ENCODE measurements around the genes CPD, GOSR1, RNF135 and COPRS.

- RRBS: 2% methylated on average over 16 of the region's 62 CpGs
Observed at GRCh38 chr17:30378626-30379236, at the start of gene CPD. Gene CPD (plus strand): TSS chr17:30378927.

- RRBS: no CpG with 5 or more reads among the region's 1 CpG
Observed at GRCh38 chr17:30423315-30423865, 44.7 kb downstream of the CPD start.

DNA sequence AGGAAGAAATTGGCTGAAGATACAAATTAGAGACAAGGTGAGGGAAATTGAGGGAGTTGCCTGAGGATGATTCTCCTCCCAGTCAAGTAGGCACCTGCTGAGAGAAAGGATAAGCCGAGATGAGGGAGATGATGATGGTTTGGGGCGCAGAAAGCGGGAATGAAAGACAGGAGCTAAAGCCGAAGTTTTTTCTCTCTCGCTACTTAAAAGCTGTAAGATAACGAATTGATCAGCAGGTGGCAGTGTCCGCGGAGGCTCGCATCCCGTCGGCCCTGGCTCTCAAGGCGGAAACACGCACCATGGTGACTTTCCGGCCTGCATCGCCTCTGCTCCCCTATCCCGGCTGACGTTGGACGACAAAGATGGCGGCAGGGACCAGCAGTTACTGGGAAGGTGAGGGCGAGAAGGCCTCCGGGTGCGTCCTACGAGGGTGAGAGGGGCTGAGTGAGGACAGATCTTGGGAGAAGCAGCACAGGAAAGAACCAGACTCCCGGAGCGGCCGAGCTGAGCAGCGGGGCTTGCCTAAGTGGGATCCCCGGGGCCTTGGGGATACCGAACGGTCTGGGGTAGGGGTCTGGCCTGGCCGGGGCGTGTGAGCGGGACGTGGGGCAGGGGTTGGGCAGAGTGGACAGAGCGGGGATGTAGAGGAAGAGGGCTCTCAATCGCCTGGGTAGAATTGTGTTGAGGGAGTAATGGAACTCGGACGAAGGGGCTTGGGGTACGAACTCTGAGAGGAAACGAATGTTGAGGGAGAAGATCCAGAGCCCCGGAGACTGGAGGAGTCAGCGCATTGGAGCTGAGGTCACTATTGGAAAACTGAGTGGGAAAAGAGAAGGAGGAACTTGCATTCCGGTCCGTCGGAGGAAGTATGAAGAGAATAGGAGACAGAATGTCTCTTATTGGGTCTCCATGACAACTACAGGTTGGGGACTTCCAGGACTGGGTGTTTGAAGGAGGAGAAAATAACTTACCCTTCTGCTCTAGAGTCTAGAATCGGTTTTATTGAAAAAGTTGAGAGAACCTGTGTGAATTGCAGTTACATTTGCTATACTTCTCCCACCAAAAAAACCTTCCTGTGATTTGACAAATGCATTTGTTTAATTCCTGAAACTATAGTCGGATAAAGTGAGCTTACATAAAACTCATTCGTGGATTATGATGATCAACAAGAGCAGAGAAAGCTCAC, at the start of gene GOSR1:
TSS of gene GOSR1 (plus strand) at position 337 of the 1,186 bp plus-strand sequence.
- RRBS: 2% methylated on average over 19 of the region's 48 CpGs

DNA sequence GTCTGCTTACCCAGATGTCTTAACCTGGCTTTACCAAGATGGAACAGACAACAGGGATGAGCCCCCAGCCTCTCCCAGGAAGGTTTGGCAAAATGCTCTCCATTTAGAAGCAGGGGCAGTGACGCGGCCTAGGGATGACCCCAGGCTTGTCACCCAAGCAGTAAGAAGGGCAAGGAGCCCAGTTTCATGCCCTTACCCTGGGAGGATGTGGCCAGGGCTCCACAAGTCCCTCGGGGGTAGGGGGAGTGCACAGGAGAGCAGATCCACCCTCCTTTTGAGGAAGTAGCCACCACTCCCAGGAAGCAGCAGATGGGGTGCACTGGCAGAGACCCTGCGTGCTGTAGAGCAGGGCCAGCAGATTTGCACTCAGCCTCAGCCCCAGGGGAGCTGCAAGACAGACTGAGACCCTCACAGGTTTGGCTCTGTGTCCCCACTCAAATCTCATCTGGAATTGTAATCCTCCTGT, 73.7 kb downstream of the GOSR1 start:
- RRBS: no CpG with 5 or more reads among the region's 4 CpGs

GRCh38 chr17:30709173-30710033, 115.1 kb downstream of the CRLF3 start:
- RRBS: 0% methylated on average over 7 of the region's 106 CpGs

DNA sequence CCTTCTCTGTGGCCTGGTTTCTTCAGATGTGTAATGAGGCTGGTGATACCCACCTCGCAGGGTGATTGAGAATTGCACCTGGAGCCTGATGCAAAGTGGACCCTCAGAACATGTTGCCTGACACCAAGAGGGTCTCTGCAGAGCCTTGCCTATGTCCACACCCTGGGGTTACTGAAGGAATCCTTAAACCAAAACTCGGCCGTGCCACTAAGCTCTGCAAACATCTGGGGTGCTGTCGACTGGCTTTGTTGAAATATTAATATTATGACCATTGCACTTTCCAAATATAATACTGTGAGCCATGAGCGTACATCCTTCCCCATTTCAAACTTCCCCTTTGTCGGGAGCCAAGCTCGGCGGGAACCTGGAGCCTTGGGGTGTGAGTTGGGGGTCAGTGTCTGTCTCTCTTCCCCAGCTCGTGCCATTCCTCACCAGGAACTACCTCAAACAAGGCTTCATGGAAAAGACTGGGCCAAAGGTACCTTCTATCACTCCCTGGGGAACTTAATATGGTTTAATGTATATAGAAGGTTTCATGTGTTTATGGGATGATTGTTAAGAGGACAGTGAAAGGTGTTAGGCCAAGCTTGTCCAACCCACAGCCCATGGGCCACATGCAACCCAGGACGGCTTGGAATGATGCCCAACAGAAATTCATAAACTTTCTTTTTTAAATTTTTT, 17.8 kb upstream of the RNF135 start:
- RRBS: no CpG with 5 or more reads among the region's 10 CpGs

DNA sequence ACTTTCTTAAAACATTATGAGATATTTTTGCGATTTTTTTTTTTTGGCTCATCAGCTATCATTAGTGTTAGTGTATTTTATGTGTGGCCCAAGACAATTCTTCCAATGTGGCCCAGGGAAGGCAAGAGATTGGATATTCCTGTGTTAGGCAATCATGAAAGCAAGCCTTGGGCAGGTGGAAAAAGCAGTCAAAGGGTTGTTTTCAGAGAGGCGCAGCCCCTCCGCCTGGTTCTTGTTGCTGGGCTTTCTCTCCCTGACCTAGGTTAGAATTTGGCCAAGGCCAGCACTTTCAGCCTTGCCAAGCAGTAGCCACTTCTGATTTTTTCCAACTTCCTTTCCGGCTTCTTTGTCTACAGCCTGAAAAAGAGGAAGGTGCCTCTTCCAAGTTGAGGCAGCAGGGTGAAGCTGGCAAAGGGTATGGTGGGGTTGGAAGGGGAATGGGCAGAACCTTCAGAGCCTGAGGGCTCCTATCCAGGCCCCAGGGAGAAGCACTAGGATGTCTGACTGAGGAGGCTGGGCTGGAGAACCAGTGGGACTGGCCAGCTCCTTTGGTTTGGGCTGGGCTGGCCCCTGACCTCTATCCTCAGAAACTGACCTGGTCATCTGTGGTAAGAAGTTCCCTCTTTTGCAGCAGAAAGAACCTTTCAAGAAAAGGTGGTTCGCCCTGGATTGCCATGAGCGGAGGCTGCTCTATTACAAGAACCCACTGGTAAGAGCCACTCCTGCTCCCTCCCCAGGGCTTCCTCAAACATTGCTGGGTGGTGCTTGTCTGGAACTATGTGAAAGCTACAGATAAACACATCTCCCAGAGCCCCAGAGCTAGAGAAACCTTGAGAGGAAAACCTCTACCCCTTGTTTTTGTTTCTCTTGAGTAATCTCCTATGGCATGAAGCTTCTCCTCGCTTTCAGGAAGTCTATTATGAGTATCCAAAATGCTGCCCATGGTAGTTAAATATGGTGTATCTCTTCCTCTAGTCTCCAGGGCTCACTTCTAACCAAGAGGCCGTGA, 16.7 kb upstream of the RNF135 start:
- RRBS: no CpG with 5 or more reads among the region's 8 CpGs

- RRBS: 2% methylated on average over 6 of the region's 74 CpGs
Observed at GRCh38 chr17:30970805-30971663, at the start of gene RNF135. Gene RNF135 (plus strand): TSS chr17:30971039.

- RRBS: no CpG with 5 or more reads among the region's 3 CpGs
Observed at GRCh38 chr17:31128298-31128680, 33.5 kb downstream of the NF1 start.

DNA sequence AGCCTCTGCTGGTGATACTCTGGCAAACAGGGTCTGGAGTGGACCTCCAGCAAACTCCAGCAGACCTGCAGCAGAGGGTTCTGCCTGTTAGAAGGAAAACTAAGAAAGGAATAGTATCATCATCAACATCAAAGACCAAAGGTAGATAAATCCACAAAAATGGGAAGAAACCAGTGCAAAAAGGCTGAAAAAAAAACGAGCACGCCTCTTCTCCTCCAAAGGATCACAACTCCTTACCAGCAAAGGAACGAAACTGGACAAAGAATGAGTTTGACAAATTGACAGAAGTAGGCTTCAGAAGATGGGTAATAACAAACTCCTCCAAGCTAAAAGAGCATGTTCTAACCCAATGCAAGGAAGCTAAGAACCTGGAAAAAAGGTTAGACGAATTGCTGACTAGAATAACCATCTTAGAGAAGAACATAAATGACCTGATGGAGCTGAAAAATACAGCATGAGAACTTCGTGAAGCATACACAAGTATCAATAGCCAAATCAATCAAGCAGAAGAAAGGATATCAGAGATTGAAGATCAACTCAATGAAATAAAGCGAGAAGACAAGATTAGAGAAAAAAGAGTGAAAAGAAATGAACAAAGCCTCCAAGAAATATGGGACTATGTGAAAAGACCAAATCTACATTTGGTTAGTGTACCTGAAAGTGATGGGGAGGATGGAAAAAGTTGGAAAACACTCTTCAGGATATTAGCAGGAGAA, 82.6 kb downstream of the NF1 start:
- RRBS: no CpG with 5 or more reads among the region's 6 CpGs

DNA sequence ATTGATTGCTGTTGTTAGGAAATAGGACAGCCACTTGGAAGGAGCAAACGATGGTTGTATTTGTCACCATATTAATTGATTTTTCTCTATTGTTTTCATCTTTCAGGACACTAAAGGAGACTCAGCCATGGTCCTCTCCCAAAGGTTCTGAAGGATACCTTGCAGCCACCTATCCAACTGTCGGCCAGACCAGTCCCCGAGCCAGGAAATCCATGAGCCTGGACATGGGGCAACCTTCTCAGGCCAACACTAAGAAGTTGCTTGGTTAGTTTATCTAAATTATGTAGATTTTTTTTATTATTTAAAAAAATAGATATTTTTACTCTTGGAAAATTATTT, 30.7 kb upstream of the EVI2A start:
- RRBS: no CpG with 5 or more reads among the region's 3 CpGs

DNA sequence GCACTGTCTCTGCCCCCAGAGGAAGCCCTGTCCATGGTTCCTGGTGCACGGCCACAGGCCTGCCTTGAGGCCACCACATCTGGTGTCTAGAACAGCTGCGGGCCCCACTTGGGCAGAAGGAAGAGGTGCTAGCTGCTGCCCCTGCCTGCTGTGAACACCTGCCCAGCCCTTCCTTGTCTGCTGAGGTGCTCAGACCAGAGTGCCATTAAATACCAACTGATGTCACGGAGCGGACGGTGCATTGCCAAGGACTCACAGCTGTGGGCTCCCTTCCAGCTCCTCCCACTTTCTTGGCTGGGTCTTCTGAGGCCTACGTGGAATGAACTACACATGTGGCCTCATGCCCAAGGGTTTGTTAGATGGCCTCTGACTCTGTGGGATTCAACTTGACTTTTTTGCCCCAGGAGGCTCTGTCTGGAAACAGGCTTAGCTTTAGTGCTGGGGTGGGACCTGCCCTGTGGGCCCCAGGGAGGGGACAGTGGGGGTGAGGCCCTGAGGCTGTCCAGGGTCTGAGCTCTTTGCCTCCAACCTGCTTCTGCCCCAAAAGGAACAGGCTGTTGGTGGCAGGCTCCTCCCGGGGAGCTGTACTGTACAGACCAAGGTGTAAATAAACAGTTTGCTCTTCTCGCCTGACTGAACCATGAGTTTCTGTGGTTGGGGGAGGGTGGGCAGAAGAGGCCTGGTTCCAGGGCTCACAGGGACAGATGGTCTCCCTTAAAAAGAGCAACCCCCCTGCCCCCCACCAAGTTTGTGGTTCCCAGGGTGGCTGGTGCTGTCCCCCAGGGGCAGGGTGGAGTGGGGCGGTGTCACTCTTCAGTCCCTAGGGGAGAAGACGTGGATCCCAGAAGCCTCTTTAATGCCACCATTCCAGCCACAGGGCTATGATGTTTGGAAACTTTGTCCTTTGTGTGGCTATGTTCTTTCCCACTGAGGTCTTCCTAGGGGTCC, 146.4 kb downstream of the RAB11FIP4 start:
- RRBS: no CpG with 5 or more reads among the region's 10 CpGs

- RRBS: 2% methylated on average over 26 of the region's 103 CpGs
Observed at GRCh38 chr17:31549367-31550347, 158.2 kb downstream of the RAB11FIP4 start.

DNA sequence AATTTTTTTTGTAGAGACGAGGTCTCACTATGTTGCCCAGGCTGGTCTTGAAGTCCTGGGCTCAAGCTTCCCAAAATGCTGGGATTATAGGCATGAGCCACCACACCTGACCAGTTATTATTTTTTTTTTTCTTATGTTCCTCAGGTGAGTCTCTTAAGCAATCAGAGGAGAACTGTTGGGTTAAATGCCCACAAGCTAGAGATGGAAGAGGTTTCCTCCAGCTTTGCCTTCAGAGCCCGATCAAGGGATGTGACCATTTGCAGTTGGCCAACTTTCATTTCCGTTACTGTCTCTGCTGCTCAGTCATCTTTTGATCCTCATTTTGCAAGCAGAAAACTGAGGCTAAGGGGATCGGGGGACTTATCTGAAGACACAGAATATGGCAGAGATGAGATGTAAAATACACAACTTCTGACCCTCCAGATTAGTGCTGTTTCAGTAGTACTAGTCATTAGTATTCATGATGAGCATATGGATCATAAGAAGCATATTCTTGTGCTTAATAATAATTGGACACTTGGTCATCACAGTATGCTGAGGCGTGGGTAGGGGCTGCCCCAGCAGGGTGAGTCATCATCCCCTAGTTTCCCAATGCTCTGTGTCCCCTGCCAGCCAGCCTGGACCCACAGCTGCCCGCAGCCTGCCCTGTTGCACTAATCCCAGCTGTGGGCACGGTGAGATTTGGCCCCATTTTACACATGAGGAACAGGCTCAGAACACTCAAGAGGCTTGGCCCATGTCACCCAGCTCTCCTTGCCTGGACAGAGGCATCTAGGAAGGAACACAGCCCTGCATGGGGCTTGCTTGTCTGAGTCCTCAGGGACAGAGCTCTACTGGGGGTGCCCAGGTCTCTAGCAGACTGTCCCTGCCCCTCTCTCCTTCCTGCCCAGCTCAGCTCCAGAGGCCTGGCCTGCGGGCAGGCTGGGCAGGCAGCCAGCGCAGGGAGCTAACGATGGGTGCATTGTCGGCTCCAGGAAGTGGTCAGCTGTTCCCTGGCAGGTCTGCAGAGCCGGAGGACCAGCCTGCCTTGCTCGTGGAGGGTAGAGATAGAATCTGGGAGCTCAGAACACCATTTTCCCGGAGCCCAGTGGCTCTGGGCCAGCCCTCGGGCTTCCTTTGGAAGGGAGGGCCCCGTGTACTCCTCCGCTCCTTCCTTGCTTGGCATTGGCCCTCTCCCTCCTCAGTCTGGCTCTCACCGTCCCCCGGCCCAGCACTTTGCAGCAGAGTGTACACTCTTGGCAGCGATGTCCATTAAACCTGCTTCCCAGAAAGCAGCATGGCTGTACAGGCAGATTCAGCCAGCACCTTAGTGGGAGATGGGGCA, 189.2 kb downstream of the RAB11FIP4 start:
- RRBS: 19% methylated on average over 5 of the region's 20 CpGs

GRCh38 chr17:31738356-31738945, 120.6 kb downstream of the COPRS start:
- RRBS: no CpG with 5 or more reads among the region's 6 CpGs

DNA sequence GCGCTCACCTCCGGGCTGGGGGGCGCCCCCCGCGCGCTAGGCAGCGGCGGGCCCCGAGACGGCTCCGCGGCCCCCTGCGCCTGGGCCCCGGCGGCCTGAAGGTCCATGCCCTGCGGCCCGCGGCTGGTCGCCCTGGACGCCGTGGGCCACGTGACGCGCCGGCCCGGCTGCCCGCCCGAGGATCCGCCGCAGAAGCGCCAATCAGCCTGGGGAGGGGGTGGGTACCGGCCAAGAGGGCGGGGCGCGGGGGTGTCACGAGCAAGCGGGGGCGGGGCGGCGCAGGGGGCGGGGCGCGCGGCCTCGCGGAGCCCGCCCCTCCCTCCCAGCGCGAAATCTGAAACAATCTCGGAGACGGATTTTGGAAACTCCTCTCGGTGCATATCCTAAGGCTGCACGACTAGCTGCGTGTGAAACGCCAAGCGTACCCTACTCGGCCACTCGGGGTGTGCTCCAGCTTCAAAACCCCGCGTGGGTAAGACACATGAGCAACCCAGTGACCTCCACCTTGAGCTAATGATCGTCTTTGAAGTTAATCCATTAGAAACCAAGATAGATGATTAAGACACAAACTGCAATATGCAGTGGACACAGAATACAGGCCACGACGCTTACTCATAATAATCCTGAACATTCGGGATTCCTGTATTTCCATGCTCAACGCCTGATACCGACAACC, at the start of gene COPRS:
TSS of gene COPRS (minus strand) at position 152 of the 676 bp plus-strand sequence.
- RRBS: 1% methylated on average over 31 of the region's 66 CpGs

- RRBS: no CpG with 5 or more reads among the region's 20 CpGs
Observed at GRCh38 chr17:31936401-31936816, 398 bp upstream of the SUZ12 start.

DNA sequence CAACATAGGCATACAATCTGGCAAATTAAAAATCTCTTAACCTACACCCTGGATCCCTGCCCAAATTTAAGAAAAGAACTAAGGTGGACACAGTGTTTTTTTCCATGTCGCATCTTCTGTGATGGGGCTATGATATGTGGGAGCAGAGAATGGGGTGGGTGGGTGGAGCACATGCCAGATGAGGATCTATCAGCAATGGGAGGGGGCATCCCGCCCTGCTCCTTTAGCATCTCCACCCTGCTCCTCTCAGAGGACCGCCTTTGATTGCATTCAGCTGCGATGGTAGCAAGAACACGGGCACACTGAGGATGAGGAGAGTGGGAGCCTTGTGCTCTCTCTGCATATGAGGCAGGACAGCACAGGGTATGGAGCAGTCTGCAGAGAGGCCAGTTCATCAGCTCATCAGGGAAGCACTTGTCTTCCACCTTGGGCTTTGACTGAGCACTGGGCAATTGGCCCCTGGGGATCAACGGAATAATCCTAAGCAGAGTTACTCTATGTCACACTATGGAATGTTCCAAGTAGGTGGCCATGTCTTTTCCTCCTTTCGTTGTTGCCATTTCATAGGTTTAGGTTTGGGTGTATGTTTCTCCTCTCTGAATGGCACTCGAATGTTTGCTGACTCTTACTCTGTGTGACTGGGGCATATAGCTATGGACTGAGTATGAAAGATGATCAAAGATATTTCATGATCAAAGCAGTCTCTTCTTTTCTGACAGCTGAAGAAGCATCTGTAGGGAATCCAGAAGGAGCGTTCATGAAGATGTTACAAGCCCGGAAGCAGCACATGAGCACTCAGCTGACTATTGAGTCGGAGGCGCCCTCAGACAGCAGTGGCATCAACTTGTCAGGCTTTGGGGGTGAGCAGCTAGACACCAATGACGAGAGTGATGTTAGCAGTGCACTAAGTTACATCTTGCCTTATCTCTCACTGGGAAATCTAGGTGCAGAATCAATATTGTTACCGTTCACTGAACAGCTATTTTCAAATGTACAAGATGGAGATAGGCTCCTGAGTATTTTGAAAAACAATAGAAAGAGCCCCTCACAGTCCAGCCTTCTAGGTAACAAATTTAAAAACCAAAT, 40.2 kb downstream of the LRRC37B start:
- RRBS: no CpG with 5 or more reads among the region's 14 CpGs